Vein endothelial cell (primary cell): ENCODE data around the gene C5orf47.

DNA sequence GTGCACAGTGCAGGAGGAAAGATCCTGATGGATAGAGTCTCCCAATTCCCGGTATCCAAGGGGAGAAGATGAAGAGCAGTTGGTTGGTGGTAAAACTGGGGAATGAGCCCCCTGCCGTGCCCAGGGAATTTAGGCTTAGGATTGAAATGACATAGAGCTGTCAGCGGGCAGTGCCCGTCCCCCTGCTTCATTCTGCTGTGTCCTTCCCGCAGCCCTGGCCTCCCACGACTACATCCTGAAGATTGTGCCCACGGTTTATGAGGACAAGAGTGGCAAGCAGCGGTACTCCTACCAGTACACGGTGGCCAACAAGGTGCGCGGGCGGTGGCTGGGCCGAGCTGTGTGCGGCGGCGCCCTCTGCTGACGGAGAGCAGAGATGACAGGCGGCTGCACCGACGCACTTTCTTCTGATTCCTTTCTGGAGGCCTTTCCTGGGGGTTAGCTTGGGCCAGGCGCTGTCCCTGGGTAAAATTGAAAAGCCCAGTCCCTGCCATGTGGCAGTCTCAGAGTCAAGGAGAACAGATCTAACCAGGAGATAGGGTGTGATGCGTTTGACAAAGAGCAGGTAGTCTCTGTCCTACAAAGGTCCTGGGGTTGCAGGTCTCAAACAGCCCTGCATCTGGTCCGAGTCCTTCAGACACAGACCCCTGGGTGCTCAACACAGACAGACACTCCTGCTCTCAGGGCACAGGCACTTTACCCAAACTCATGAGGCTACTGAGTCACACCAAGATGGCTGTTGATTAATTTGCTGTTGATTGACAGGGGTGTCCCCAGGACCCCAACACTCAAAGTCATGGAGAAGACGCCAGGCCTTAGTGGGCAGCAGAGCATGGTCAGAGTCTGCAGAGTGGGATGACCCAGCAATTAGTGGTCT lies 26.8 kb upstream of the RPL26L1 start:
- CAGE, long polyA plus RNA, result no peak

DNA sequence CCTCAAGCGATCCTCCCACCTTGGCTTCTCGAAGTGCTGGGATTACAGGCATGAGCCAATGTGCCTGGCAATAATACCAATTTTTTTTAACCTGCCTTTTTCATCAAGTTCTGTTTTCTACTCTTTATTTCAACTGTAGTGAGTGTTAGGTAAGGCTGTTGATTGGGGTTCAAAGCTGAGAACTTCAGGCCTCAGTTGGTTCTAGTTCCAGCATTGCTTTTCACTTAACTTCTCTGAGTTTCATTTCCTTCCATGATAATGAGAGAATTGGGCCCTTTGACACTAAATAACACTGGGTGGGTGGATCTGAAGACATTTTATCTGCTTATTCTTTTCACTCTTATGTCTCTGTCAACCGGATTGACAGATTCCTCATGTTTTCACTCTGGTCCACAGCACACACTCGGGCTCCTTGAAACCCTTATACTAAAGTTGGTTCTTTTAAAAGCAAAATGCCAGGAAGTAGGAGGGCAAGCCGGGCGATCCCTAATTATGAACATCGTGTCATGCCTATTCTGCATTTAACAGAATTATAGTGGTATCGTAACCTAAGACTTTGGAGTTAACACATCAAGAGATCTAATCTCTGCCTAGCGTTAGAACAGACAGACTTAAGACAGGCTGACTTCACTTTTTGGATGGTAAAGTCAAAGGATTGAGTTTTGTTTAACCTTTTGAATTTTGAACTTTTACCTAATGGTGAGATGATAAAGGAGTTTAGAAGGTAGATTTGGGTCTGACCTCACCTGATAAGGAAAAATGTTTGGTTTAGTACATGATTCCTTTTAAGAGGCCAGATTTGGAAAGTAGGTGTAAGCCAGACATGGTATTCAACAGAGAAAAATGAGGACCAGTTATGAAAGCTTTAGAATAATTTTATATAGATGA lies 28.2 kb upstream of the CREBRF start:
- CAGE, long polyA plus RNA, result no peak

- CAGE, long polyA plus RNA, result no peak
Measured at GRCh38 chr5:173236487-173237068, 1.6 kb upstream of the NKX2-5 start.

DNA sequence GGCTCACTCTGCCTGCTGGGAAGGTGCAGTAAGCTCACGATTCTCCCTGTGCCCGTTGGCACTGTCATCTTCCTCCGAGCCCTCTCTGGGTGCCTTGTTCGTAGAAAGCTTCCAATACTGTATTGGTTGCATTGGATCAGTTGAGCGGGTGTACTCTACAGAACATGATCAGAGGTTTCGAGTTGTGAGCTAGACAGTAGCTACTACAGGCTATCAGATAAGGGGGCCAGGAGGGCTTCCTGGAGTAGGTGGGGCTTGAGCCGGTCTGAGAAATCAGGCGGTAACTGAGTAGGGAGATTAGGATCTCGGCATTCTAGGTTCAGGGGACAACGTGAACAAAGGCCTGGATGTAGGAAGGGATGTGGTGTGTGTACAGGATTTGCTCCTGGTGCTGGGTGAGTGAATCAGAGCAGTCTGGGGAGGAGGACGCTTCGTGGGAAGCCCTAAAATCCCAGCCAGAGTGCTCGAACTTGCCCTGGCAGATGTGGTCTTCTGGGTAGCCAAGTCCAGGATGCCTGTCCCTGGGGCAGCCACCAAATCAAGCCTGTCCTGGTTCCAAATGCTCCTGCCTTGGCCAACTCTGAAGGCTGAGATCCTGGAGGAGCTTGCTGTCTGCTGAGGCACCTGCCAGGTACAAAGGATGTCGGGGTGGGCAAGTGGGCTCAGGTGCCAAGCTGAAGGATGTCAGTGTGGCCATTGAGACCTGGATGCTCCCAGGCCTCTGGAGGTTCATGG lies 33.5 kb downstream of the STC2 start:
- CAGE, long polyA plus RNA, result no peak

GRCh38 chr5:173317975-173318505 lies 10.2 kb downstream of the STC2 start:
- CAGE, long polyA plus RNA, result no peak

DNA sequence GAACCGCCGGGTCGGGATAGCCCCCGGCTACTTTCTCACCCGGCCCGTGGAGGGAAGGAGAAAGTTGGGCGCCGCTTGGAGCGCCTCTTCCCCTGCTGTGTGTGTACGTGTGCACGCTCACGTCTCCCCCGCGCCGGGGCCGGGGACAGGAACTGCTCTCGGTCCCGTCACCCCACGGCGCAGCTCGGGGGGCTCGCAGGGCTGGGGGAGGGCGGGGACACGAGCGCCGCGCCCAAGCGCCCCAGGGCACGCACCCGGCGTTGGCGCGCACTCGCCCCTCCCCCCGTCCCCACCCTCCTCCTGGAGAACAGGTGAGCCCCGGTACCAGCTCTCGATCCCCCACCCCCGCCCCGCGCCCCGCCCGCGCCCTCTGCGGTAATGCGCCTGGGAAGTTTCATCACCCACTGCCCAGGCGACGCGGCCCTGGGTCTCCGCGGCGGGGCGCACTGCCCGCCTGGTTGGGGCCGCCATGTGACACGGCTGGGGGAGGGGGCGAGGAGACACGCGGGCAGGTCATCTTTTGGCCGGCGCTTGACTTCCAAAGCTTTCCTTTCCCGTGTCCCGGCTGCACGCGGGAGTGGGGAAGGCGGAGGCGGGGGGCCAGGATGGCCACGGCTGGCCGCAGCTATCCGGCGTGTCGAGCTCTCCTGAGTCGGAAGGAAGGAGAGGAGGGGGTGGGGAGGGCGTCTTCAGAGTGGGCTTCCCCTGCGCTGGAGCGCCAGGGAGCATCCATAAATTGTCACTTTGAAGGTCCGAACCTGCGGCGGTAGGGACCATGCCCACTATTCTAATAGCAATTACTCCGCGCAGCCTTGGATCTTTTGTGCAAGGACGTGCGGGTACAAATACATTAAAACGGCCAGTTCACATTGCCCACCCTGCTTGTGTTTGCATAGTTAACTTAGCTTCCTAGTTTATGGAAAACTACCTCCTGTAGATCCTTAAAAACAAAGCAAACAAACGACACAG lies 1.5 kb upstream of the STC2 start:
- CAGE, long polyA plus RNA, result no peak

- CAGE, long polyA plus RNA, result no peak
Measured at GRCh38 chr5:173533671-173534058, 82.8 kb downstream of the BOD1 start.

- CAGE, long polyA plus RNA, result no peak
Measured at GRCh38 chr5:173538068-173538616, 78.3 kb downstream of the BOD1 start.

- CAGE, long polyA plus RNA, result no peak
Measured at GRCh38 chr5:173653859-173654986, 37.8 kb upstream of the BOD1 start.

DNA sequence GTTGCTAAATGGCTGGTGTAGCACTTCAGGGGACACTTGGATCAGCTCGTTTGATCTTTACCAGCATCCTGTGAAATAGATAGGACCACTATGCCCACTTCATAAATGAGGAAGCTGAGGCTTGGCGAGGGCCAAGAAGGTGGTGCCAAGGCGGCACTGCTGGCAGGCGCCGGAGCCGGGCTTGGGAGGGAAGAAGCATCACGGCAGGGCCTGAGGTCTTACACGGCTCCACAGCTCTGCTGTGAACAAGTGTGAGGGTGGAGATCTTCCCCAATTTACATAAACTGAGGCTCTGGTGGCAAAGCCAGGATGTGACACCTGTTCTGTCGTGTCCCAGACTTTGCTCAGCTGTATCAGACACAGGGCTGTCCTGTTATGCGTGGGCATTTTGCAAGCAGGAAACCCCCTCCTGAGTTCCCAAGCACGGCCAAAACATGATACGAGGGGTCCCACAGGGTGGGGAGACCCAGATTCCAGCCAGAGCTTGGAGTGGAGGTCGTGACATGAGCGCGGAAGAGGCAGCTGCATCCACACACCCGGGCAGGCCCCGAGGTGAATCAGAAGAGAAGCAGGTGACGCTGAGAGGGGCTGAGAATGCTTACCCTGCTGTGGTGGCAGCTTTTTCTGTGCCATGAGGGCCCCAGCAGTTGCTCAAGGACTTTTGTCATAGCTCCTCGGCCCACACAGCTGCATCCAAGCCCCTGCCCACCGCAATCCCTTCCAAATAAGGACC lies 117.5 kb upstream of the BOD1 start:
- CAGE, long polyA plus RNA, result no peak

DNA sequence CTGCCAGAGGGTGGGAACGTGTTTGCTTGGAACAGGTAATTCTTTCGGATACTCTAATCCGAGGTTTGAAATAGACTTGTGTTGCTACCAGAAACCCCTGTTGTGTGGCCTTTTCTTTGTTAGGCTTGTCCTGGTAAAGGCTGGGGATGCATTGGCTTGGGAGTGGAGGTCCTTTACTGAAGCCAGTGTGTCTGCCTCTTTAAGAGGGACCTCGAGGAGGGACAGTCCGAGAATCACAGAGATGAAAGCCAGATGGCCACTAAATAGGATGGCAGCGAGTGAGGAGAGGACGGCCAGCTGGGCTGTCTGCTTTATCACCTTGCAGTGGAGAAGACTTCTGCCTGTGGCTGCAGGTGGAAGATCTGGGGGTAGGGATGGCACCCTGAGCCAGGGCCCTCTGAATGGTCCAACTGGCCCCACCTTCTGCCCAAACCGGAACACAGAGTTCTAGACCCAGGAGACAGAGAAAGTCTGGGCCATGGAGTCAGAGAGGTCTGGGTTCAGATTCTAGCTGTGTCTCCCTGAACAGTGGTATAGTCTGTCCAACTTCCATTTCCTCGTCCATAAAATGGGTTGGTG lies 130.3 kb upstream of the CPEB4 start:
- CAGE, long polyA plus RNA, result no peak

GRCh38 chr5:173772343-173772808 lies 115.8 kb upstream of the CPEB4 start:
- CAGE, long polyA plus RNA, result no peak

DNA sequence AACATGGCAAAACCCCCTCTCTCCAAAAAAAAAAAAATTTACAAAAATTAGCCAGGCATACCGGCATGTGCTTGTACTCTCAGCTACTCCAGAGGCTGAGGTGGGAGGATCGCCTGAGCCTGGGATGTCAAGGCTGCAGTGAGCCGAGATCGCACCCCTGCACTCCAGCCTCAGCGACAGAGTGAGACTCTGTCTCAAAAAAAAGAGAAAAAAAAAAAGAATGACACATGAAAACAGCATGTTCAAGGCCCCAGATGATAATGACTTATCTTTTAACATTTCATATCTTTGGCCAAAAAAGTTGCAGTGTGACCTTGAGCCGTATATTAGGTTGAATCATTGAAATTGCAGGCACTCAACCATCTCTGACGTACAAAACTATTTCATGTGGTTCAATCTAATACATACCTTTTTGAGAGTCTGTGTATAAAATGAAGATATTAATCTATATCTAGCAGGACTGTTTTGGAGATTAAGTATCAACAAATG lies 79.2 kb upstream of the CPEB4 start:
- CAGE, long polyA plus RNA, result no peak

DNA sequence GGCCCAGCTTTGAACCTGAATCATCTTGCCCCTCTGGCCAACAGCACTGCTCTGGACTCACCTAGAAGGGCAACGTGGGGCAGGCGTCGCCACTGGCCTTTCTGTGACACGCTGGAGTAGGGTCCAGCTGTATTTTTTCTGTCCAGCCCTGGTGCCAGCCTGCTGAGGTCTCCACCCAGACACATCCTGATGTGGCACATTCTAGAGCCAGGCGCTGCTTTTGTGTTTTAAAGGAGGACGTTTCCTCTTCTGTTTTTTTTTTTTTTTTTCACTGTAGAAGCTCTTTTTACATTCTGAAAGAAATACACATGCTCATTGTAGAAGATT lies 15.2 kb upstream of the CPEB4 start:
- CAGE, long polyA plus RNA, result no peak

- CAGE, long polyA plus RNA, result no peak
Measured at GRCh38 chr5:173889134-173889452, 944 bp downstream of the CPEB4 start.

GRCh38 chr5:173907083-173908130 lies 19.3 kb downstream of the CPEB4 start:
- CAGE, long polyA plus RNA, result no peak

GRCh38 chr5:173912359-173912923 lies 24.3 kb downstream of the CPEB4 start:
- CAGE, long polyA plus RNA, result no peak

DNA sequence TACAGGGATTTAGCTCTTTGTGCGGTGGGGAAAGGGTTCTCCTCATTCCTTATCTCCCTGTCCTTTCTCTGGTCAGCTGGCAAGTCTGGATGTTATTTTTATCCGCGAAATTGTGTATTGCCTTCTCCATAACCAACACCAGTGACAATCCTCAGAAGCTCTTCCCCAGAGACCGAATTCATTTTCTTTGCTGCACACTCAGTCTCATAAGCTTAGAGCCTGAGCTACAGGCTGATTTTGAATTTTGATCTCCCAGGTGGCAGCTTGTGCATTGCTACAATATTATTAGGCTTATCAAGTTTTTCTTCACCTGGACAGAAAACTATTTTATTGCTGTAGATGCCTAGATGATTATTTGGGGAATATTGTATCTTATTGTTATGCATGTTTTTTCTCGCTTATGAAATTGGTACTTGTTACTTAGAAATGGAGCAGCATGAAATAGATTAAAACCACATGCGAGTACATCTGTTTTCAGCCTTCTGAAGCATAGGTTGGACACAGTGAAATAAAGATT lies 27.3 kb downstream of the CPEB4 start:
- CAGE, long polyA plus RNA, result no peak

- CAGE, long polyA plus RNA, result no peak
Measured at GRCh38 chr5:173989102-173989728, at the start of gene C5orf47. Gene C5orf47, plus strand, starts transcription at chr5:173989170.

DNA sequence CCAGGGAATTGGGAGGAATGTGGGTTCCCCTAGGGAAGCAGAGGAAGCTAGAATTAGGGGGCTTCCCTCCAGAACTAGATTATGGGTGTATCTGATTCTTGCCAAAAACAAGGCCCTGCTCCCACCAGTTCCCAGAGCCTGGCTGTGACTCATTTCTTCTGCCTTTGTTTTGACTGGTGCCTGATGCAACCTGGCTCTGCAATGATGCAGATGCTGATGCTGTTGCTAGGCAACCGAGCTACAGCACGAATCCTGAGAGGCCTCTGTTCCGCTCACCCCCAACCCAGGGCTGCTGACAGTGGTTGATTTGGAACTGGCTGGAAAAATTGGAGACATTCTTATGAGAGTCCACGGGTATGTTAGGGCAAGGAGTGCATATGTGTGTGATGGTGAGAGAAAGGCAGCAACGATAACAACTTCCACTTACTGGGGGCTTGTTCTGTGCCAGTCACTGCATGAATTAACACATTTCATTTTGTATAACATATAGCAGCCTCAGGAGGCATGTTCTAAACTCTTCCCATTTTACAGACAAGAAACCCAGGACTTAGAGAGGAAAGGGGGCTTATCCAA lies 100.4 kb downstream of the NSG2 start:
- CAGE, long polyA plus RNA, result no peak